ENCODE data around the genes RHOT1 and PSMD11.

- PRO-cap: no peak
Measured at GRCh38 chr17:31349983-31350469, 28.6 kb upstream of the EVI2A start.

GRCh38 chr17:31431430-31431915 lies 40.0 kb downstream of the RAB11FIP4 start:
- PRO-cap: no peak

- PRO-cap: no peak
Measured at GRCh38 chr17:31490033-31490805, 98.7 kb downstream of the RAB11FIP4 start.

DNA sequence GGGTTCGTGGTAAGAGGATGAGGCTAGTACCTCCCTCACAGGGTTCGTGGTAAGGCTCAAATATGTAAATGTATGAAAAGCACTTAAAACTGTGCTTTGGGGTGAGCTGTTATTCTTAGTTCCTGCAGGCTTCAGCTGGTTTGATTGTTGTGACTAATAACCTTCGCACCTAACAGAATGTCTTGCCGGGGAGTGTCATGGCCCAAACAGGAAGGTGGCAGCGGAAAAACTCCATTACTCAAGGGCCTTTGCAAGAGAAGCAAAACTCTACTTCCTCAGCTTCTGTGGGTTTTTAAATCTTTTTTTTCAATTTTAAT lies 102.8 kb downstream of the RAB11FIP4 start:
- PRO-cap: no peak

DNA sequence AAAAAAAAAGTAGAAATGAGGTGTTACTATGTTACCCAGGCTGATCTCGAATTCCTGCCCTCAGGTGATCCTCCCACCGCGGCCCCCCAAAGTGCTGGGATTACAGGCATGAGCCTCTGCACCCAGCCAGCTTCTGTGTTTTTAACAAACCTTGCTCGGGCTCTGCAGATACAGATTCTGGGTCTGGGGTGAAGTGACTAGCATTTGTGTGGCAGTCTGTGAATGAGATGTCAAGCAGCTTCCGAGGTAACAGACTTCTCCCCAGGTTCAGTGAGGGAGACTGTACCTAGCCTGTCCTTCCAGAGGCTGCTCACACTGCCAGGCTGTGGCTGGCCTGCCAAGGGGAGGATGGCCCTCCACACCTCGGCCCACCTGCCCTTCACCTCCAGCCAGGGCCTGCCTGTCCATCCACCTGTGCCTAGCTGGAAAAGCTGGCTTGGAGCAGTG lies 103.2 kb downstream of the RAB11FIP4 start:
- PRO-cap: no peak

DNA sequence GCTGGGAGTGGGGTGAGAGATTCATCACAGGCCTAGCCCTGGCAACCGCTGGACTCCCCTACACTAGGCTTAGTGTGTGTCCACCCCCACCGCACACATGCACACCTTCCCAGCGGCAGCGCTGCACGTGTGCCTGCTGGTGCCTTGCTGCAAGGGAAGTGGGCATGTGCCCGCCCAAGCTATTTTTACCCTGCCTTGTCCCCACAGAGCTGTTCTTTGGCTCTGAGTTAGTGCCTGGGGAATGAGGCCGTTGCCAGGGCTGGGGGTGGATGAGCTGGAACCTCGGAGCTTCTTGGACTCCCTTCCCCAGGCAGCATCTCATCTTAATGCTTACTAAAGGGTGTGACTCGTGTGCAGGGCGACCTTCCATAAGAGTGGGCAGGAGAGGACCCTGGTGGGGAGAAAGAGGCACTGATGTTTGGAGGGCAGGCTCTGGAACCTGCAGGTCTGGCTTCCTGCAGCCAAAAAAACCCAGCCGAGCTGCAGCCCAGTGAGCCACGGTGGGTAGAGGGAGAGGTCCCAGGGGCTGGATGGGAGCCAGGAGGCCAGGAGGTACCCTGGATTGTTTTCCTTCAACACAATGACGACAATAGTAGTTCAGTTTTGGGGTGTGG lies 118.9 kb downstream of the RAB11FIP4 start:
- PRO-cap: no peak

GRCh38 chr17:31535561-31536256 lies 144.2 kb downstream of the RAB11FIP4 start:
- PRO-cap: no peak

- PRO-cap: no peak
Measured at GRCh38 chr17:31537585-31538532, 146.4 kb downstream of the RAB11FIP4 start.

- PRO-cap: no peak
Measured at GRCh38 chr17:31566490-31567091, 175.1 kb downstream of the RAB11FIP4 start.

DNA sequence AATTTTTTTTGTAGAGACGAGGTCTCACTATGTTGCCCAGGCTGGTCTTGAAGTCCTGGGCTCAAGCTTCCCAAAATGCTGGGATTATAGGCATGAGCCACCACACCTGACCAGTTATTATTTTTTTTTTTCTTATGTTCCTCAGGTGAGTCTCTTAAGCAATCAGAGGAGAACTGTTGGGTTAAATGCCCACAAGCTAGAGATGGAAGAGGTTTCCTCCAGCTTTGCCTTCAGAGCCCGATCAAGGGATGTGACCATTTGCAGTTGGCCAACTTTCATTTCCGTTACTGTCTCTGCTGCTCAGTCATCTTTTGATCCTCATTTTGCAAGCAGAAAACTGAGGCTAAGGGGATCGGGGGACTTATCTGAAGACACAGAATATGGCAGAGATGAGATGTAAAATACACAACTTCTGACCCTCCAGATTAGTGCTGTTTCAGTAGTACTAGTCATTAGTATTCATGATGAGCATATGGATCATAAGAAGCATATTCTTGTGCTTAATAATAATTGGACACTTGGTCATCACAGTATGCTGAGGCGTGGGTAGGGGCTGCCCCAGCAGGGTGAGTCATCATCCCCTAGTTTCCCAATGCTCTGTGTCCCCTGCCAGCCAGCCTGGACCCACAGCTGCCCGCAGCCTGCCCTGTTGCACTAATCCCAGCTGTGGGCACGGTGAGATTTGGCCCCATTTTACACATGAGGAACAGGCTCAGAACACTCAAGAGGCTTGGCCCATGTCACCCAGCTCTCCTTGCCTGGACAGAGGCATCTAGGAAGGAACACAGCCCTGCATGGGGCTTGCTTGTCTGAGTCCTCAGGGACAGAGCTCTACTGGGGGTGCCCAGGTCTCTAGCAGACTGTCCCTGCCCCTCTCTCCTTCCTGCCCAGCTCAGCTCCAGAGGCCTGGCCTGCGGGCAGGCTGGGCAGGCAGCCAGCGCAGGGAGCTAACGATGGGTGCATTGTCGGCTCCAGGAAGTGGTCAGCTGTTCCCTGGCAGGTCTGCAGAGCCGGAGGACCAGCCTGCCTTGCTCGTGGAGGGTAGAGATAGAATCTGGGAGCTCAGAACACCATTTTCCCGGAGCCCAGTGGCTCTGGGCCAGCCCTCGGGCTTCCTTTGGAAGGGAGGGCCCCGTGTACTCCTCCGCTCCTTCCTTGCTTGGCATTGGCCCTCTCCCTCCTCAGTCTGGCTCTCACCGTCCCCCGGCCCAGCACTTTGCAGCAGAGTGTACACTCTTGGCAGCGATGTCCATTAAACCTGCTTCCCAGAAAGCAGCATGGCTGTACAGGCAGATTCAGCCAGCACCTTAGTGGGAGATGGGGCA lies 189.2 kb downstream of the RAB11FIP4 start:
- PRO-cap: no peak

- PRO-cap: no peak
Measured at GRCh38 chr17:31581558-31581877, 190.0 kb downstream of the RAB11FIP4 start.

GRCh38 chr17:31936401-31936816 lies 398 bp upstream of the SUZ12 start:
- PRO-cap: no peak

DNA sequence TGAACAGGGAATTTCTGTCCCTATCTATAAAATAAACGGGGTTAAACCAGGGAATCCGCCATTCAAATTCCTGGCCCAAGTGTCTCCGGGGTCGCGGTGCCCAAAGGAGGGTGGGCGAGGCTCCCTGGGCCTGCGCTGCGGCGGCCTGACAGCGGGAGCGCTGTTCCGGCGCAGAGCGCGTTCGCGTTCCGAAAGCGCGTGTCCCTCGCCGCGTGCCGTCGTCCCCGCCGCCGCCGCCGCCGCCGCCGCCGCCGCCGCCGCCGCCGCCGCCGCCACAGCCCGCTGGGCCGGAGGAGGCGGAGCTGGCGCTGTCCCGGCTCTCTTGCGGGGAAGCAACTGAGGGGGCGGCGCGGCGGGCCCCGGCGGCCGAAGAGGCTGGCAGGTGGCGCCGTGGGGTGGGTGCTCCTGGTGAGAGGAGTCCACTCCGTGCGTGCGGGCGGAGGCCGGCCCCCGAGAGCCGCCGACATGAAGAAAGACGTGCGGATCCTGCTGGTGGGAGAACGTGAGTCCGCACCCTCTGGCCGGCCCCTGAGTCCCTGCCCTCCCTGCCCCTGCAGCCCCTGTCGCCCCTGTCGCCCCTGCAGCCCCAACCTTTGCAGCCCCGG lies at the start of gene RHOT1:
TSS of gene RHOT1 (plus strand) at position 275 of the 605 bp plus-strand sequence.
- PRO-cap: no peak

DNA sequence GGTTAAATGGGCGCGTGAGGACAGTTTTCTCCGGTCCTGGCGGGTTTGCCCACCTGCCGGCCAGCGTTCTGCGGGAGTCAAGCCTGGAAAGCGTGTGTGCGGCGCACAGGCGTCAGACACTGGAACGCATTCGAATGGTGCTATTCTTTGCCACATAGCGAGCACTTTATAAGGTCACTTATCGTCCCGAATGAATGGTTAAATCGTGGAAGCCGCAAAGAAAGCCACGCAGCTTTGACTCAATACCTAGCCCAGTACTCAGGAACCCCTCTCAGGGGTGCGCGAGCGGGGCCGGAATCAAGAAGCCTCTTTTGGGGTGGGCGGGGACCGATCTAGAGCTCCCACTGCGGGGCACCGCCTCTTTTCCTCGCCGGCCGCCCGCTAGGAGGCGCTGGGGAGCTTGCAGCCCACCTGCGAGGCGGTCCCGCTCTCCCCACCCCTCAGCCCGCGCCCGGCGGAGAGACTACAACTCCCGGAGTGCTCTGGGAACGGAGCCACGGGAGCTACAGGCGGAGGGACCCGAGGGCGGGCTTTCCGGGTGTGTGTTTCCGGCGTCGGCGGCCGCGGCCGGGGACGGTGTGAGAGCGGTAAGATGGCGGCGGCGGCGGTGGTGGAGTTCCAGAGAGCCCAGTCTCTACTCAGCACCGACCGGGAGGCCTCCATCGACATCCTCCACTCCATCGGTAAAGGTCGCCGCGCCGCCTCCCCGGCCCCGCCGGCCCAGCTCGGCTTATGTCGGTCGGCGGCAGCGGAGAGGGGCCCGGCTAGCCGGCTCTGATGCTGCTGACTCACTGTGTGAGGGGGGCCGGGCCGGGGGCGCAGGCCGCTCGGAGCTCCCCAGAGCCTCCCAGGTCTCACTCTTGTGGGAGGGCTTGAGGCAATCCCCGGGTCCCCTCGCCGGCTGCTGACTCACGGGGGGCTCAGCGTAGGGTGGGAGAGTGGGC lies at the start of gene PSMD11:
TSS of gene PSMD11 (plus strand) at position 579 of the 944 bp plus-strand sequence.
- PRO-cap: unidirectional peak, plus-strand start at position 590 of the sequence

DNA sequence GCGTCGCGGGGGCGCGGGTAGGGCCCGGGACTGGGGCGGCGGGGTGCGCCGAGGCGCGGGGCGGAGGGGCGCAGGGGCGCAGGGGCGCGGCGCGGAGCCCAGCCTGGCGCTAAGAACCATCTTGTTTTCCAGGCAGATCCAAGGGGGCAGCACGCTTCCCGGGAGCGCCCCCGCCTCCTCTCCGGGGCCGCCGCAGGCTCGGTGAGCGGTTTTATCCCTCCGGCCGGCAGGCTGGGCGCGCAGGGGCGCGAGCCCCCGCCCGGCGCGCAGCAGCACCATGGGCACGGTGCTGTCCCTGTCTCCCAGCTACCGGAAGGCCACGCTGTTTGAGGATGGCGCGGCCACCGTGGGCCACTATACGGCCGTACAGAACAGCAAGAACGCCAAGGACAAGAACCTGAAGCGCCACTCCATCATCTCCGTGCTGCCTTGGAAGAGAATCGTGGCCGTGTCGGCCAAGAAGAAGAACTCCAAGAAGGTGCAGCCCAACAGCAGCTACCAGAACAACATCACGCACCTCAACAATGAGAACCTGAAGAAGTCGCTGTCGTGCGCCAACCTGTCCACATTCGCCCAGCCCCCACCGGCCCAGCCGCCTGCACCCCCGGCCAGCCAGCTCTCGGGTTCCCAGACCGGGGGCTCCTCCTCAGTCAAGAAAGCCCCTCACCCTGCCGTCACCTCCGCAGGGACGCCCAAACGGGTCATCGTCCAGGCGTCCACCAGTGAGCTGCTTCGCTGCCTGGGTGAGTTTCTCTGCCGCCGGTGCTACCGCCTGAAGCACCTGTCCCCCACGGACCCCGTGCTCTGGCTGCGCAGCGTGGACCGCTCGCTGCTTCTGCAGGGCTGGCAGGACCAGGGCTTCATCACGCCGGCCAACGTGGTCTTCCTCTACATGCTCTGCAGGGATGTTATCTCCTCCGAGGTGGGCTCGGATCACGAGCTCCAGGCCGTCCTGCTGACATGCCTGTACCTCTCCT lies 839 bp downstream of the CDK5R1 start:
- PRO-cap: no peak

GRCh38 chr17:32541939-32542704 lies 55.3 kb downstream of the CDK5R1 start:
- PRO-cap: no peak

DNA sequence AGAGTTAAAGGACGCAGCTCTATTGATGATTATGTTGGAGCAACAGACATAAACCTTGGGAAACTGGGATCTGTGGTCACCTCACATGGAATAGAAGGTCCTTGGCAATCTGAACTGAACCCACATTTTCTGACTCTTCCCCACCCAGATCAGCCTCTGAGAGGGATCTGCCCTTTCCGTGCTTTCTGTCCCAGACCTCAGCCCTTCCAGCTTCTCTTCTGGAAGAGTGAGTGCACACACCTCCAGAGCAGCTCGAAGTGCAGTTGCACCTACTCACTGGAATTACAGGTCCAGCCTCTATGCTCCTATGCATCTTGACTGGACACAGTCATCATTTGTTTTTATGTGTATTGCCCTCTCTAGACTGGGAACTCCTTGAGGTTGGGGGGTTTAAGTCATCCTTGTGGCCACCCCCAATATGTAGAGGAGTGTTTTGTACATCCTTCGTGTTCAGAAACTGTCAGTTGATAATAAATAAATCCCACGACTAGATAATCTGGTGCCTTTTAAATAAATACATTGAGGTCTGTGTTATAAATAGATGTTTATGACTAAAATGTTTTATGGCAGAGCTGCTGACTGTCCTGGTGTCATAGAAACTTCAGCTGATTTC lies 81.9 kb downstream of the CDK5R1 start:
- PRO-cap: no peak

DNA sequence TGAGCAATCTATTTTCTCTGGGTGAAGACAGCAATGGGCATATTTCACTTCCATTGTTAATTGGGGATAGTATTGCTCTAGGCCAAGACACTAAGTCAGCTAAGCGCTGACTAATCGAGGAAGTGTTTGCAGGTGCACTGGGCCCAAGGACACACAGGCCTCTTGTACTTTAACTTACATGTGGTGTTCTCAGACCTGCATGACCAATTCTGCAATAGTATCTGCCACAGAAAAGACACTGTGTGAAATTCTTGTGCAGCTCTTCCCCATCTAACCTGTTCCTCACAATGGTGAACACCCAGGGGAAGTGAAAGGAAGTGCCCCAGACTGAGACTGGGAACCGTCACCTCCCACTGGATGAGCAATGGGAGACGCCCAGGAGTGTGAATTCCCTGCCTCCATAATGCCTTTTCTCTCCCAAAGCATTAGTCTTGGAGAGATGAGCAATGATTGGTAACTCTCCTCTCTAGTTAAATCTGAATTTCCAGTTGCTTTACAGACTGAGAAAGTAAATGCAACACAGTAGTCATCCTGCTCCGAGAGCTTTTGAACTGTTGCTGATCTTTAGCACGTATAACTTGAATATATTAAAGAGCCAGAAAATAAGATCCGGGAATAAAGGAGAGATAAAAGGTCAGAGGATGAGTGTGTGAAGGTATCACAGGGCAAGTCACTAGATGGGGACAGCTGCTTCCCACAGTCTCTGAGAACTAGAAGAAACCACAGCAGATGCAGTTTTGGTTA lies 82.6 kb downstream of the CDK5R1 start:
- PRO-cap: no peak

DNA sequence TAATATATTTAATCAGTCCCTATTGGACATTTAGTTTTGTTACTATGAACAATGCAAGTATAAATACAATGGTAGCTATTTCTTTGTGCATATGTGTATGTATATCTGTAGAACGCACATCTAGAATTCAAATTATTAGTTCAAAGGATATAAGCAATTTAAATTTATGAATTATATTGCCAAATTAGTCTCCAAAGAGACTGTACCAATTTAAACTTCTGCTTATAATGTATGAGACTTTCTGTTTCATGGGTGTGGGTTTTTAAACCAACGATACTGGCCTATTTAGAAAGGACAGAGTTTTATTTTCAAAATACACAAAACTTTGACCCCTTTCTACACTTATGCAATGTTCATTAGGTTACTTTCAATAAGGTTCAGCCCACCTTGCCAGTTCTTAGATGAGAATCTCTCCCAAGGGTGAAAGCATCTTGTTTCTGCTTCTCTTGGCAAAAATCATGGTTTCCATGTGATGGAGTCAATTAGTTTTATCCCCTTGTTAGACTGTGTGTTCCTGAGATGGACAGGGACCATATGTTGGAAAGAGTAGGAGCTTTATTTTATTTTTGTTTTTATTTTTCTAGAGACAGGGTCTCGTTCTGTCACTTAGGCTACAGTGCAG lies 84.7 kb downstream of the MYO1D start:
- PRO-cap: no peak

DNA sequence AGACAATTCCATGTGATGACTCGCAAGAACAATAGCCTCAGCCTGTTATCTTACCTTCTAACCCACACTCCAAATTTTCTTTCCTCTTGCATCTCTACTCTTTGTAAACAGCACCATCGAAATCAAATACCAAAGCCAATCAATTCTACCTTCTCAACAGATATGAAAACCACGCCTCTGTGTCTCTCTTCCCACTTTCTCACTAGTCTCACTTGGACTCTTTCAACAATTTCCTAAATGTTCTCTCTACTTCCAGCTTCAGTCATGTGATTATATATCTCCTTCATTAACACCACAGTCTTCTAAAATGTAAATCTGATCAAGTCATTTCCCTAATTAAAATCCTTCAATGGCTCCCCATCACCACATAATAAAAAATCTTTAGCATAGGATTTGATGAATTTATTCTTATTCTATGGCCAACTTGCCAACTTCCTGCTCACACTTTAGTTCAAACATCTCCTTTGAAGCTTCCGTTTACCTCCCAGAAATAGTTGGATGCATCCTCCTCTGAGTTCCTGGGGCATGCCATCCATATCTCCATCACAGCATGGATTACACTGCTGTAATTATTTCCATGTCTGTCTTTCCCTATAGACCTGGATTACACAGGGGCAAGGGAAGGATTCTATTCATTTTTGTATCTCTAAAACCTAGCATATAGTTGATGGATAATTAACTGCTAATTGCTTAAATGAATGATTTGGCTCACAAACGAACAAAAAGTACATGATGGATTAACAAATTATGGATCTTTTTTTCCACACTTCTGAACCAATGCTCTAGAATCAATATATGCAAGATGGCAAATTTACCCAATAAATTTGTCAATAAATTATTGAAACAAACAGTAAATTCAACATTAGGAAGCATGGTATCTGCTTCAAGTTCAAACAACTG lies 23.7 kb downstream of the MYO1D start:
- PRO-cap: no peak